Mesenchymal stem cell of adipose (primary cell): ENCODE measurements around a stretch of chr9.

DNA sequence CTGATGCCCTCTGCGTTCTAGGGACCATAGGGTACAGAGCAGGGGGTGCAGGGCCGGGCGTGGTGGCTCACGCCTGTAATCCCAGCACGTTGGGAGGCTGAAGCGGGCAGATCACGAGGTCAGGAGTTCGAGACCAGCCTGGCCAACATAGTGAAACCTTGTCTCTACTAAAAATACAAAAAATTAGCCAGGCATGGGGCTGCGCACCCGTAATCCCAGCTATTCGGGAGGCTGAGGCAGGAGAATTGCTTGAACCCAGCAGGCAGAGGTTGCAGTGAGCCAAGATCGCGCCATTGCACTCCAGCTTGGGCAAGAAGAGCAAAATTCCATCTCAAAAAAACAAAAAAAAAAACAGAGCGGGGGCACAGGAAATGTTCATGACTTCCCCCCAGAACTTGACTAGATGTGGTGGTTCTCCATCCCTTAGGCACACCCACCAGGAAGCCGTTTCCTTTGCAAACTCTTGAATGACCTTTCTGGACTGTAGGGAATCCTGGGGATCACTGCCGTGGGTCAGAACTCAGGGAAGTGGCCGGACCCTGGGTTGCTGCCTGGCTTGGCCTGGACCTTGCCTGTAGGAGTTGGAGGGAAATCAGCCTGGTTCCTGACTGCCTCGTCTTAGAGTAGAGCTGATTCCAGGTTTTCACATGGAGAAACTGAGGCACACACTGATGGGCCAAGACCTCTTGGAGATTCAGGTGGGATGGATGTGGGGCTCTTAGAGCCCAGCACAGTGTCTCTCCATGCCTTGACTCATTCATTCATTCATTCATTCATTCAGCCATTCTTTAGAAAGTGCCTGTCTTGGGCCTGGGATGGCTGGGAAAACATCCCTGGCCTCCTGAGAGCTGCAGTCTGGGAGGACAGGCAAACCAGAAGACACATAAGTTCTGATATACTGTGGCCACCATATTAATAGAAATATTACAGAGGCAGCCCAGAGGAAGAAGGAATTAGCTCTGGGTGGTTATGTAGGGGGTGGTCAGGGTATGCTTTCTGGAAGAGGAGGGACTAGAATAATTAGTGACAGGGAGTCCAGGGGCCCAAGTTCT is 2.0 kb downstream of the LRRC8A start:
- CAGE, long polyA plus RNA: no peak

DNA sequence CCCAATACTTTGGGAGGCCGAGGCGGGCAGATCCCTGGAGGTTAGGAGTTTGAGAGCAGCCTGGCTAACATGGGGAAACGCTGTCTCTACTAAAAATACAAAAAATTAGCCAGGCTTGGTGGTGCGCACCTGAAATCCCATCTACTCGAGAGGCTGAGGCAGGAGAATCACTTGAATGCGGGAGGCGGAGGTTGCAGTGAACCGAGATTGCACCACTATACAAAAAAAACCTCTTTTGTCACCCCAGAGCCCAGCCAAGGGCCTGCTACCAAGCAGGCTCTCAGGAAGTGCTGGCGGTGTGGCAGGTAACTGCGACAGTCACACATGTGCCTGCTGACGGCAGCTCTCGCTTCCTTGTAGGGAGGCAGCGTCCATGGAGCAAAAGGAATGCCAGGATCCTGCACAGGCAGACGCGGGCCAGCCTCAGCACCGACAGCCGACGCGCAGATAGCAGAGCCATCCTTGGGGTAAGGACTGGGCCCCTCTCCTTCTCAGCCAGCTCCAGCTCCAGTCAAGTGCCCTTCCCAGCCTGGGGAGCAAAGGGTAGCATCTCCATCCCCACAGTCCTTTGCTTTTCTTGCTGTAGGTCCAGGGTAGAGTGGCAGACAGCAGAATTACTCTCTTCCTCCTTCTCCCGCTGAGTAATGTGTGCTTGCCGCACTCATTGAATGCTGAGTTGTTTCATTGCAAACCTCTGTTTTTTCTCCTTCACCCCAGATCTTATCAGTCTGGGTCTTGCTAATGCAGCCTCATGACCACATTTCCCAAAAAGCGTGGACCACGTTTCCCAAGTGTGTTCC is 3.9 kb downstream of the LRRC8A start:
- CAGE, long polyA plus RNA: no peak

DNA sequence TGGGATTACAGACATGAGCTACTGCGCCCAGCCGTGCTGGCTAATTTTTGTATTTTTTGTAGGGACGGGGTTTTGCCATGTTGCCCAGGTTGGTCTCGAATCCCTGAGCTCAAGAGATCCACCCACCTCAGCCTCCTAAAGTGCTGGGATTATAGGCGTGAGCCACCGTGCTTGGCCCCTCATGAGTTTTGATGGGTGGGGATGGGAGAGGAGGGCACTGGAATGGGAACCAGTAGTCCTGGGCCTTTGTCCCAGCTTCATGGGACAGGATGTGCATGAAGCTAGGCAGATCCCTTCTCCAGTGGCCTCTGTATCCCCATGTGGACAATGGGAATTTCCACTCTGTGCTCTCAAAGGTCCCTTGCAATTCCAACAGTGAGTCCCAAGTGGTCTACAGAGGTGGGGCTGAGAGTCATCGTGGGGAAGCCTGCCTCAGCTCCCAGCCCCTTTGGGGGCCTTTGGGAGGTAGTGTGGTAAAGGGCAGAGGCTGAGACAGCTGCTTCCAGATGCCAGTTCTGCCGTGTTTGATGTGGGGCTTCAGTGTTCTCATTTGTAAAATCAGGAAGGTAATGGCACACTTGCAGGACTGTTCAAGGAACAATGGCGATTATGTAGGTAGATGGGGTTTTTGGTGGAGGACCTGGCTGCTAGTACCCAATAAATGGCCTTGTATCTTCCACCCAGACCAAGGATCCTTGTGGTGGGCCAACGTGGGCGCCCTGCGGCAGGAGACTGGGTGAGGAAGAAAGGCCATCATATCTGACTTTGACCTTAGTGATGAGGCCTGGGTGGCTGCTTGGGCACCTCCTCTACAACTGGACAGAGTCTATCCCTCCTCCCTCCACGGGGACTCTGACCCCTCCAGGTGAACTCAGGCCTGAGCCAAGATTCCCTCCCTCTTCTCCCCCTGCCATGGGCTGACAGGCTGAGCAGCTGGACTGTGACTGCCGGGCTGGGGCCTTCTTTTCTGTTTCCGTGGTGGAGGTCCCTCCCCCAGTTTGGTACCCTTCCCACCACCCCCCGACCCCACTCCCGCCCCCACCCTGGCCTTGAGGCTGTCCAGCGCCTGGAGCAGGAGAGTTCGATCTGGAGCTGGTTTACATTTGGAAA is 1.7 kb upstream of the PHYHD1 start:
- CAGE, long polyA plus RNA: no peak

- CAGE, long polyA plus RNA: no peak
Measured at GRCh38 chr9:128940518-128940998, 6.8 kb downstream of the DOLK start.

DNA sequence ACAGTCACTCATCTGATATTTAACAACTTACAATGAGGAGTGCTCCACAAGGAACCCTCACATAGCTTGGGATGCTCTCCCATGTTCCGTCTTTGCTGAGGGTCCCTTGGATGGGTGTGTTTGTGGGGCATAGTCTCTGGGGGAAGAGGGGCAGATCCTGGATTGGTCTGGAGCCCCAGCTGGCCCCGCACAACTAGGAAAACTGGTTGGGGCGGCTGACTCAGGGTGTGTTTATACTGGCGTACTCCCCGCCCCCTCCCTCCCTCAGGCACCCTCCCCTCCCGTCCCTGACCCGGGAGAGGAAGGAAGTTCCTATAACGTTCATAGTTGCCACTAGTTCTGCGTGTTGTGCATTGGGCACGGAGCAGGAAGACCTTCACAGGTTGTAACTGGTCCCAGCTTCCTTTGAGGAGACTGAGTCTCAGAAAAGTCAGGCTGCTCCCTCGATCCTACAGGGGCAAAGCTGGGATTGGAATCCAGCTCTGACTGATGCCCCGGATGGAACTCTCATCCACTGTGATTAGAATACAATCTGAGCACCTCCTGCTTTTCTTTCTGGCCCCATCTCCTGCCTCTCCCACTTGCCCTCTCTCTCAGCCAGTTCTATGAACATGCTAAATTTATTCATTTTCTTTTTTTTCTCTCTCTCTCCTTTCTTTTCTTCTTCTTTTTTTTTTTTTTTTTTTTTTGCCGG is 11.0 kb downstream of the IER5L start:
- CAGE, long polyA plus RNA: no peak

DNA sequence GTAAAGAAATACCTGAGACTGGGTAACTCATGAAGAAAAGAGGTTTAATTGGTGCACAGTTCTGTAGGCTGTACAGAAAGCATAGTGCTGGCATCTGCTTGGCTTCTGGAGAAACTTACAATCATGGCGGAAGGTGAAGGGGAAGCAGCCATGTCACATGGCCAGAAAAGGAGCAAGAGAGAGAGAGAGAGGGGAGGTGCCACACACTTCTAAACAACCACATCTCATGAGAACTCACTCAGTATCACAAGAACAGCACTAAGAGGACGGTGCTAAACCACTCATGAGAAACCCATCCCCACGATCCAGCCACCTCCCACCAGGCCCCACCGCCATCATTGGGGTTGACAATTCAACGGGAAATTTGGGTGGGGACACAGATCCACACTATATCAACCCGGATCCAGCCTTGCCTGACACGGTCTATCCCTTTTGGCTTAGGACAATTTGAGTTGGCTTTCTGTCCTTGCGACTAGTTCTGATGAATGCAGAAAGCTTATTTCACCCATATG is 28.9 kb upstream of the IER5L start:
- CAGE, long polyA plus RNA: no peak

DNA sequence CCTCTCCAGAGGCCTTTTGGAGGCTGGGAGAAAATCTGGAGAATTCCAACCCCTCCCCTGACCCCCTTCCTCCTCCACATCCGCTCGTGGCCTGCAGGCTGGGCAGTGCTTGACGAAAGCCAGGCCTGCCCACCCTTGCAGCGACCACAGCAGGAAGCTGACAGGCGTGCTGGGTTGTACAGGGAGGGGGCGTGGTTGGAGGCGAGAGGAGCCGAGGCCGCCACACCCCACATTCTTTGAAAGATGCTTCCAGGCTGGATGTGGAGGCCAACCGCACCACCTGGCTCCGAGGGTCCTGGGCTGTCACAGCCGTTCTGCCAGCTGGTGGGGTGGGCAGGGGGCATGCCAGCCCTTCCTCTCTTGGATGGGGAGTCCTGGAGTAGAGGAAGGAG is 47.8 kb upstream of the IER5L start:
- CAGE, long polyA plus RNA: no peak

GRCh38 chr9:129237092-129237689 is 59.1 kb upstream of the IER5L start:
- CAGE, long polyA plus RNA: no peak

- CAGE, long polyA plus RNA: no peak
Measured at GRCh38 chr9:129278352-129279124, 100.5 kb upstream of the IER5L start.

DNA sequence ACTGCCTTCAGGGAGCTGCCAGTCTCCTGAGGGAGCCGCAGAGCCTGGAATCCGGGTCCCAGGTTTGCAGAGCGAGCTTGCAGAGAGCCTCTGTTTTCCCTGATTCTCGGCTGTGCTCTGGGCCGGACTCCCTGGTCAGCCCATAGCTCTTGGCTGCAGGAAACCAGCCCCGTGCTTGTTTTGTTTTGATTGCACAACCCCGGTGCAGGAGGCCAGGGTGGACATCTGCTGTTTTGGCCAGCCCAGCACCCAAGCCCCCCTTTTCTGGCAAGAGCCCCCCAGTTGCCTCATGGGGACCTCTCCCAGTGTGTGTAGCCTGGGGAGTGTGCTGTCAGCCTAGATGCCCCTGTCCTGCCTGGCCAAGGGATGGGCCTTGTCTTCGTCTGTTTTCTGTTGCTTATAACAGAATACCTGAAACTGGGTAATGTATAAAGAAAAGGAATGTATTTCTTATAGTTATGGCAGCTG is 137.6 kb upstream of the IER5L start:
- CAGE, long polyA plus RNA: no peak

DNA sequence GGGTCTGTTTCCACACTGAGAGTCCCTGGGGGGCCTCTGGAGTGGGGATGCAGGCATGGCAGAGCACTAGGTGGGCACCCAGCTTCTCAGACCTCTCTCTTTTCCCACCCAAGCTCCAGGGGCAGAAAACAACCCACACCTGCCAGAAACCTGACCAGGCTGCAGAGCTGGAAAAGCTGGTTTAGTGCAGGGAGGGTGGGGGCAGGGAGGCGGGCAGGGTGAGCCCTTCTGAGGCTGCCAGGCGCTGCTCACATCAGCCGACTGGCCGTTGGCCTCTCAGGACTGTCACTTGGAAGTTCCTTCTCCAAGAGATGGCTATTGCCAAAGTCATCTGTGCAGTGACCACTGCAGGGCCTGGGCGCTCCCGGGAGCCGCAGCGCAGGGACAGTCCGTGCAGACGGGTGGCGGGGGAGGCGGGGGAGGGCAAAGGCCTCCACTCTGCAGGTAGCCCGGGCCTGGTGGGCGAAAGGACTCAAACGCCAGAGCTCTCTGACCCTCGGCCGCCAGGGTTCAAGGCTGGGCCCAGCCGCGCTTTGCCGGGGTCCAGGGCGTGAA is 205.0 kb upstream of the IER5L start:
- CAGE, long polyA plus RNA: no peak

- CAGE, long polyA plus RNA: no peak
Measured at GRCh38 chr9:129406145-129406797, 214.6 kb downstream of the C9orf50 start.

DNA sequence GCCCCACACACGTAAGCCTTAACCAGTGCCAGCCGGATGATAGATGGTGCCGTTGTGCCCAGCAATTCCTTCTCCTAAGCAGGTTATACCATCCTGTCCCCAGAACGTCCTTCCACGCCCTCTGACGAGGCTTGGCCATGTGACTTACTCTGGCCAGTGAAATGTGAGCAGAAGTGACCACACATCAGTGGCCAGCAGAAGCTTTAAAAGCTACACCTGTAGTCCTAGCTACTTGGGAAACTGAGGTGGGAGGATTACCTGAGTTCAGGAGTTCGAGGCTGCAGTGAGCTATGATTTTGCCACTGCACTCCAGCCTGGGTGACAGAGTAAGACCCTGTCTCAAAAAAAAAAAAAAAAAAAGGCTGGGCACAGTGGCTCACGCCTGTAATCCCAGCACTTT is 178.9 kb downstream of the C9orf50 start:
- CAGE, long polyA plus RNA: no peak

GRCh38 chr9:129459586-129459919 is 161.3 kb downstream of the C9orf50 start:
- CAGE, long polyA plus RNA: no peak

- CAGE, long polyA plus RNA: no peak
Measured at GRCh38 chr9:129489843-129490559, 130.9 kb downstream of the C9orf50 start.

DNA sequence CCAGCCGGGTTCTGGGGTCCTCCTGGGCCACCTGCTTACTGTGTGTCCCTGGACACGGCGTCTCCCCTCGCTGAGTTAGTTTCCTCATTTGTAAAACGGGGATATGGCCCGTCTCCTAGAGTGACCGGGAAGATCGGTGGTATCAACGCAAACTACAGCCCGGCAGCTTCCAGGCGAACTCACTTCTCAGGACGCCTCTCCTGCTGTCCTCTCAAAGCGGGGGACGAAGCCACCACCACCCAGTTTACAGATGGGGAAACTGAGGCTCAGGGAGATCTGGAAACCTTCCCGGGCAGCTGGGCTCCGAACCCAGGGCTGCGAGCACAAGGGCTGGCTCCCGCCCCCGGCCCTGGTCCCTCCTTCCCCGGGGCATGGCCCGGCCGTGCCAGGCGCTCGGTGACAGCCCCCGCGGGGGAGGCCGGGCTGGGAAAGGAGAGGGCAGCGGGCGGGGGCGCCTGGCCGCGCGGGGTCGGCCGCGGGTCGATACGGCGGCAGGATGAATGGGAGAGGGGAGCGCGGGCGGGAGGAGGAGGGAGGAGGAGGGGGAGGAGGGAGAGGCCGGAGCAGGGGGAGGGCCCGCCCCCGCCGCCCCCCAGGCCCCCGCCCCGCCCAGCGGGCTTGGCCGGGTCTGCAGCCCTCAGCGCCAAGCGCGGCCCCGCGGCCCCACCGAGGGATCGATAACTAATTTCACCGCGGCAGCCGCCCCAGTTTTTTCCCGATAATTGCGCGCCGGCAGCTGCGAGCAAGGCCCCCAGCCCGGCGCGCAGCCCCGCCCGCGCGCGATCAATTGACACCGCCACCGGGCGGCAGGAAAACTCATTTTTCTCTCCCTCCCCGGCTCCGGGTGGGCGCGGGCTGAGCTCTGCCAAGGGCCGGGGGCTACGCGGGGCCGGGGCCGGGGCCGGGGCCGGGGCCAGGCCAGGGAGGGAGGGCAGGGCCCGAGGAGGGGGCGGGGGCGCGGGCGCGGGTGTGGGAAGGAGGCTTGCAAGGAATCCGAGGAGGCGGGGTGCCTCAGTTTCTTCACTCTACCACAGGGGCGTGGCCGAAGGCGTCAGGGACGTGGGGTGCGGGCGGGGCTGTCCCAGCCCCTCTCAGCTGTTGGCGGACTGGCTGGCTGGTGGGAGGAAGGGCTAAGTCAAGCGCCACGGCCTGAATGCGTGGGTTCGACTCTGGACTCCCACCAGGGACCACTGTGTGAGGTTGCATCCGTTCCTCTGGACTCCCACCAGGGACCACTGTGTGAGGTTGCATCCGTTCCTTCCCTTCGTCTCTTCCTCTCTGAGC is 52.1 kb downstream of the C9orf50 start:
- CAGE, long polyA plus RNA: no peak

GRCh38 chr9:129597719-129598456 is 23.0 kb downstream of the C9orf50 start:
- CAGE, long polyA plus RNA: no peak

GRCh38 chr9:129603741-129604469 is 17.0 kb downstream of the C9orf50 start:
- CAGE, long polyA plus RNA: no peak

GRCh38 chr9:129696941-129697621 is 31.6 kb downstream of the PRRX2 start:
- CAGE, long polyA plus RNA: no peak

DNA sequence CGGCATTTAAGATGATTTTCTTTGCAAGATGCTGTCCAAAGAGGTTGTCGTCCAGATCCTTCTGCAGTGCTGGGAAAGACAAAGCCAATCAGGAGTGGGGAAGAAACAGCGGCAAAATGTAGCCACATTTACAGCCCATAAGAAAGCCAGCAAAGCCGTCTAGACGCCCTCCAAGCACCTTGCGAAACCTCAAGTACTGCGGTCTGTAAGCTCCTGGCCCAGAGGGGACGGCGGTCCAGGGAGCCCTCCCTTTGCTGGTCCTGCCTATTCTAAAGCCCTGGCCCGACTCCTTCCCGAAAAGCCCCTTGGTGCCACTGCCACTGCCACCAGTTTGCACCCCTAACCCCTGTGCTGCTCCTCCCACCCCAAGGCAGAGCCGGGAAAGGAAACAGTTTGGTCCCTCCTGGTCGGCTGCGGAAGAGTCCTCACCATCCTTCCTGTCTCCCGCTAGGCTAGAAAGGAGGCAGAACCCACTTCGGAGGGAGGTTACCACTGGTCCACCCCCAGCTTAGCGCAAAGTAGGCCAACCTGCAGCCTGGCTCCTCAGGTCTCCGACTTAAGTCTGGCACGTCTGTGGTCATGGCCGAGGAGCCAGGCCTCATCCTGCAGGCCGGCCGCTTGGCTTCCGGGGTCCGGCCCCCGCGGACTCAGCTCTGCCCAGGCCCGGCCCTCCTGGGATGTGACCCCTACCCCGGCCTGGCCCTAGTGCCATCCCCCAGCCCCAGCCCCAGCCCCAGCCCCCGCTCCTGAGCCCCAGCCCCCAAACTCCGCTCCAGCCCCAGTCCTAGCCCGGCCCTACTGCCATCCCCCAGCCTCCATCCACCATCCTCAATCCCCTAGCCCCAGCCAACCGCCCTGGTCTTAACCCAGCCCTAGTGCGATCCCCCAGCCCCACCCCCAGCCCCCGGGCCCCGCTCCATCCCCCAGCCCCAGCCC is 890 bp downstream of the TOR1A start:
- CAGE, long polyA plus RNA: no peak